ENCODE measurements around a stretch of chr14.

GRCh38 chr14:104563933-104564325 is 15.6 kb upstream of the C14orf180 start:
- PRO-cap, result no peak
- RAMPAGE, long total RNA, 2 experiments, result no peak in any of the 2 experiments

DNA sequence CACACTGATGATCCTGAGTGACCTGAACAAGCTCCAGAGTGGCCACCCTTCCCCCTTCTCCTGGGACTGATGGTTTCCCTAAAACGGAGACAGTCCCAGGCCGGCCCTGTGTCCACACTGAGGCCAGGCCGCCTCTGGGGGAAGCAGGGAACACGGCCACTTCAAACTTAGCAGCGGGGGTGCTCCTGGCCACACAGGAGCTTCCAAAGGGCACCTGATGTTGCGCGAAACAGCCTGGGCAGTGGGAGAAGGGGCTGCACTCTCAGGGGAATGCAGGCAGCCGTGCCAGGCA is 606 bp downstream of the C14orf180 start:
- PRO-cap, result no peak
- RAMPAGE, long total RNA, 2 experiments, result no peak in any of the 2 experiments

- PRO-cap, result no peak
- RAMPAGE, long total RNA, 2 experiments, result no peak in any of the 2 experiments
Measured at GRCh38 chr14:104582692-104583301, 3.2 kb downstream of the C14orf180 start.

DNA sequence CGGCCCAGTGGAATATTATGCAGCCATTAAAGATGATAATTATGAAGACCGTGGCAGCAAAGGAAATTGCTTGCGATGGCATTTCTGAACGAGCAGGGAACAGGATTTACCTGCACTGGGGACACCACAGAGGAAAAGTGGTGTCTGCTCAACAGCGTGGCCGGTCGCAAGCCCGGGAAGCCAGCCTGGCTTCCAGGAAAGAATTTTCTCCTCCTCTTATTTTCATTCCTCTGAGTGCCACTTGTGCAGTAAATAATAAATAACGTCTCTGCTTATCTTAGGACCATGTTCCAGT is 6.5 kb downstream of the C14orf180 start:
- PRO-cap, result no peak
- RAMPAGE, long total RNA, 2 experiments, result no peak in any of the 2 experiments

- PRO-cap, result no peak
- RAMPAGE, long total RNA, 2 experiments, result no peak in any of the 2 experiments
Measured at GRCh38 chr14:104656303-104656716, 33.1 kb upstream of the INF2 start.

- PRO-cap, result no peak
- RAMPAGE, long total RNA, 2 experiments, result no peak in any of the 2 experiments
Measured at GRCh38 chr14:104659993-104660368, 29.4 kb upstream of the INF2 start.

DNA sequence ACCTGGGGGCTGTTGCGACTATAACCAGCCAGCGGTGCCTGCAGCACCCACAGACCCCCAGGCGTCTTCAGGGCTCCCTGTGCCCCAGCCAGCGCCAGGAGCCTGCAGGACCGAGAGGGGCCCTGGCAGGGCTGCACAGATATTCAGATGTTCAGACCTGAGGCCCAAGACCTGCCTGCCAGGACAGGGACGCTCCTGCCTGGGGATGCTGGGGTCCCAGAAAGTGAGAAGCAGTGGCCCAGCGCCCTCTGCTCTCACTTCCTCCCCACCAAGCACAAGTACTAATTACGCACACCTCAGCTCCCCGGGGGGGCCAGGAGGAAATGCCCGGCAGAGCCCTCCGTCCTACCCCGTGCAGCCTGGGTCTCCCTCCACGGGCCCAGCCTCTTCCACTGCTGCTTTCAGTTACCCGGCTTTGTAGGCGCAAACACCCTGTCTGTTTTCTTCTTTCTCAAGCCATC is 28.8 kb upstream of the INF2 start:
- PRO-cap, result no peak
- RAMPAGE, long total RNA, 2 experiments, result no peak in any of the 2 experiments

GRCh38 chr14:104678352-104679003 is 10.9 kb upstream of the INF2 start:
- PRO-cap, result no peak
- RAMPAGE, long total RNA, 2 experiments, result no peak in any of the 2 experiments

- PRO-cap, result no peak
- RAMPAGE, long total RNA, 2 experiments, result no peak in any of the 2 experiments
Measured at GRCh38 chr14:104686846-104687495, 2.4 kb upstream of the INF2 start.

- PRO-cap, result no peak
- RAMPAGE, long total RNA, 2 experiments, result no peak in any of the 2 experiments
Measured at GRCh38 chr14:104717716-104718023, 6.4 kb upstream of the ADSS1 start.

DNA sequence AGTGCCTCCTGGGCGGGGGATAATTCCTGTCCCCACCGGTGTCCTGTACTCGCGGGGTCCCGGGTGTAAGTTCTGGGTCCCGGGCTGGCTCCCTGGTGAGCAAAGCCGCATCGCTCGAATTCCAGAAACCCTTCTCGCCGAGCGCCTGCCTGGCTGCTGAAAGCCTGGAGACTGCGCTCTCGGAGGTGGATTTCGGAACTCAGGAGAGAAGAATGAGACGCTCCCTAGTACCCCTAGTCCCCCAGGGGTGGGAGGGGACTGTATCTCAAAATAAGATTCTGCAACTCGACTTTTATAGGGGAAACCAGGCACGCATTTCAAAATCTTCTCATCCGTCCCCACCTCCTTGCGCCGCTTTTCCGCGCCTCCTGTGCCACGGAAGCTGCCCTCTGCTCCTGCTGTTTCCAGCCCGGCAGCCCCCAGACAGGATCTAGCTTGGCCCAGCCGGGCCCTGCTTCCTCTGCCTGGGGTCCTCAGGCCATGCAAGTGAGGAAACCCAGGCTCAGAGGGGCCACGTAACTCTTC is 21.0 kb upstream of the CEP170B start:
- PRO-cap, result unidirectional peak, minus-strand start at position 136 of the sequence
- RAMPAGE, long total RNA, 2 experiments, result no peak in any of the 2 experiments

GRCh38 chr14:104864700-104865016 is 410 bp upstream of the CEP170B start:
- PRO-cap, result bidirectional peak, plus-strand start at chr14:104864817, minus-strand start at chr14:104864803
- RAMPAGE, long total RNA, 2 experiments, result no peak in any of the 2 experiments

DNA sequence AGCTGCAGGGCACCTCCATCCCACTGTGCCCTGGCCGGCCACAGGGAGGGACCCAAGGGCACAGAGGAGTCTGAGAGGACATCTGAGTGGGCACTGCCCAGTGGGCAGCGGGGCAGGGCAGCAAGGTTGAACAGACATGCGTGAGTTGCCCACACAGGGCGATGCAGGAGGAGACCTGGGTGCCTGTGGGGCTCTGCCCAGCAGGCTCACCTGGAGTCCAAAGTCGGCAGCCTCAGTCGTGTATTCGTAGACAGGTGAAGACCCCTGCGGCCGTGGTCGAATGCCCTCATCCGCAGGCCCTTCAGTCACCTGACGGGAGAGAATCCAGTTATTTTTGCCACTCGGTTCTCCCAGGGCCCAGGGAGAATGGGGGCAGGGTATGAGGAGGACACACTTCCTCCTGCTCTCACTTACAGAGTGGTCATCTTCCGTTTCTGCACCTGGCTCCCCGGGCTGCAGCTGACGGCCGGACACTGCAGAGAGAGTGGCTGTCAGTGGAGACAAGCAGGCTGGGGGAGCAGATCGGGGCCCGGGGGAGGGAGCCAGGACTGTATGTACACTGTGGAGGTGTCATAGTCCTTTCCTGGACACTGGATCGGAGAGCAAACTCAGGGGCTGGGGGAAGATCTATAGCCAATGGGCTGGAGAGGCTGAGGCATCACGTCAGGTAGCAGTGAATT is 20.8 kb downstream of the AHNAK2 start:
- PRO-cap, result no peak
- RAMPAGE, long total RNA, 2 experiments, result no peak in any of the 2 experiments

DNA sequence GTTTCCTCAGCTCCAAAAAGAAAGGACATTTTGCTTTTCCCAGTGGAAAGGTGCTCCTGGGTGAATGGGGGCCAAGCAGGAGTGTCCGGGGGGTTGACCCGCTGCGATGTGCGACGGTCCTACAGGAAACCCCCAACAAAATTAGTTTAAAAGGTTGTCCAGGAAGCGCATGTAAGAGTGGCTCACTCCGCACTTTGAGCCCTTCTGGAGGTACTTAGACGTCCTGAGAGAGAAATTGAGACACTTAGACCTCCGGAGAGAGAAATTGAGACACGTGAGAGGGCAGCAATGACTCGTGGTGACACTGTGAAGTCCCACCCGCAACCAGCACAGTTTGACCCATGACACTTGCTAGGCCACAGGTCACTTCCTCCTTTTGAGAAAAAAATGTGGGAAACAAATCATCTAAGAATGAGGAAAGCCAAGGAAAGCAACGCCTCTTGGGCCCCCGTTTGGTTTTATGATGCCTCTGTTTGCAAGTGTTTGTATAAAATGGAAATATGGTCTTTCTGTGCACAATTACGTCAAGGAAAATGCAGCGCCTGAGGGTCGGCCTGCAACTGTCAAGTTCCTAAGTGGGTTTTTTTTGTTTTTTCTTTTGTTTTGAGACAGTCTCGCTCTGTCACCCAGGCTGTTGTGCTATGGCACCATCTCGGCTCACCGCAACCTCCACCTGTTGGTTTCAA is 13.5 kb upstream of the CDCA4 start:
- PRO-cap, result no peak
- RAMPAGE, long total RNA, 2 experiments, result no peak in any of the 2 experiments

GRCh38 chr14:105148060-105148439 is 20.5 kb downstream of the JAG2 start:
- PRO-cap, result unidirectional peak, minus-strand start at chr14:105148318
- RAMPAGE, long total RNA, 2 experiments, result no peak in any of the 2 experiments

GRCh38 chr14:105153497-105153894 is 15.1 kb downstream of the JAG2 start:
- PRO-cap, result no peak
- RAMPAGE, long total RNA, 2 experiments, result no peak in any of the 2 experiments

GRCh38 chr14:105176914-105177601 is 4.1 kb downstream of the NUDT14 start:
- PRO-cap, result no peak
- RAMPAGE, long total RNA, 2 experiments, result no peak in any of the 2 experiments

GRCh38 chr14:105202575-105203160 is 21.6 kb upstream of the NUDT14 start:
- PRO-cap, result no peak
- RAMPAGE, long total RNA, 2 experiments, result no peak in any of the 2 experiments

DNA sequence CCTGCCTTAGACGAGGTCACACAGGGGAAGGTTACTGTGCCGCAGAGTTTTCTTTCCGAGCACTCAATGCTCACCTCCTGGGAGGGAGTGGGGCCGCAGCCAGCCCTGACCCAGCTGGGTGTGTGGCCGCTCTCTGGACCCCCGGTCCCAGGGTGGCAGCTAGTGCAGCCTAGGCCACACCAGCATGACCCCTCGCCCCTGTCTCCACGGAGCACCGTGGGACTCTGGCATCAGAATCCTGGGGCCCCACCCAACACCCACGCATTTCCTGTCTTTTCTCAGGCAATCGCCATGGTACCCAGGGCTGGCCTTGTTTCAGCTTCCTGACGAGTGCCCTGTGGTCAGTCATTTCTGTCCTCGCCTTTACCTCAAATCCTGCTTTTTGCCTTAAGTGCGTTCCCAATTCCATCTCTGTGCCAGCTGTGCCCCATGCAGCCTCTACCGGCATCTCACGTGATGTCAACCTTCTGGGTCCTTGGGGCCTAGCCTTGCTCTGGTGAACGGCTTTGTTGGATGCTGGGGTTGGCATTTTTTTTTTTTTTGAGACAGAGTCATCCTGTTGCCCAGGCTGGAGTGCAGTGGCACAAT is 16.0 kb downstream of the PACS2 start:
- PRO-cap, result unidirectional peak, minus-strand start at position 226 of the sequence
- RAMPAGE, long total RNA, 2 experiments, result no peak in any of the 2 experiments

GRCh38 chr14:105468229-105468504 is 6.5 kb upstream of the CRIP2 start:
- PRO-cap, result no peak
- RAMPAGE, long total RNA, 2 experiments, result no peak in any of the 2 experiments

Measured in body of pancreas (tissue), 2 donors.